ENCODE measurements around the gene ZBTB48.

- PRO-cap = no peak
Observed at GRCh38 chr1:6427582-6428532, 3.3 kb downstream of the ESPN start.

DNA sequence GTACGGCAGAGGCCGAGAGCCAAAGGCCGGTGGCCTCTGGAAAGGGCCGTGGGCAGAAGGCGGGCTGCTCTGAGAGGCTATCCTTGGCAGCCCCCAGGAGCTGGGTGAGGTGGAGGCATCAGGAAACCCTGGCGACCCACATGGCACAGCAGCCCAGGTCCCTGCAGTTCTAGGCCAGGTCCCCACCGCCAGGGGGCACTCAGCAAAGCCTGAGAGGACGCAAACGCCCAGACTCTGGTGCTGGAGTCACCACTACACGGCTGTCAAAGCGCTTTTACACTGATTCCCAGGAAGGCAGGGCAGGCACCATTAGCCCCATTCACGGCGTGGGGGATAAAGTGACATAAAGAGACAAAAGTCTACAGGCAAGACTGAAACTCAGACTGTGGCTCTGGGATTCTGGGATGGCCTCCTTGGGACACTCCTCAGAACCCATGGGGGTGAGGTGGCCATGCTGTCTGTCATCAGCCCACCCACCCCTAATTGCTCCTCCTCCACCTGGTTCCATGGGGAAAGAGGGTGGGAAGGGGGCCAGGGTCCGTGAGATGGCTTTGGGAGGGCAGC is 4.9 kb downstream of the PLEKHG5 start:
- PRO-cap = no peak

DNA sequence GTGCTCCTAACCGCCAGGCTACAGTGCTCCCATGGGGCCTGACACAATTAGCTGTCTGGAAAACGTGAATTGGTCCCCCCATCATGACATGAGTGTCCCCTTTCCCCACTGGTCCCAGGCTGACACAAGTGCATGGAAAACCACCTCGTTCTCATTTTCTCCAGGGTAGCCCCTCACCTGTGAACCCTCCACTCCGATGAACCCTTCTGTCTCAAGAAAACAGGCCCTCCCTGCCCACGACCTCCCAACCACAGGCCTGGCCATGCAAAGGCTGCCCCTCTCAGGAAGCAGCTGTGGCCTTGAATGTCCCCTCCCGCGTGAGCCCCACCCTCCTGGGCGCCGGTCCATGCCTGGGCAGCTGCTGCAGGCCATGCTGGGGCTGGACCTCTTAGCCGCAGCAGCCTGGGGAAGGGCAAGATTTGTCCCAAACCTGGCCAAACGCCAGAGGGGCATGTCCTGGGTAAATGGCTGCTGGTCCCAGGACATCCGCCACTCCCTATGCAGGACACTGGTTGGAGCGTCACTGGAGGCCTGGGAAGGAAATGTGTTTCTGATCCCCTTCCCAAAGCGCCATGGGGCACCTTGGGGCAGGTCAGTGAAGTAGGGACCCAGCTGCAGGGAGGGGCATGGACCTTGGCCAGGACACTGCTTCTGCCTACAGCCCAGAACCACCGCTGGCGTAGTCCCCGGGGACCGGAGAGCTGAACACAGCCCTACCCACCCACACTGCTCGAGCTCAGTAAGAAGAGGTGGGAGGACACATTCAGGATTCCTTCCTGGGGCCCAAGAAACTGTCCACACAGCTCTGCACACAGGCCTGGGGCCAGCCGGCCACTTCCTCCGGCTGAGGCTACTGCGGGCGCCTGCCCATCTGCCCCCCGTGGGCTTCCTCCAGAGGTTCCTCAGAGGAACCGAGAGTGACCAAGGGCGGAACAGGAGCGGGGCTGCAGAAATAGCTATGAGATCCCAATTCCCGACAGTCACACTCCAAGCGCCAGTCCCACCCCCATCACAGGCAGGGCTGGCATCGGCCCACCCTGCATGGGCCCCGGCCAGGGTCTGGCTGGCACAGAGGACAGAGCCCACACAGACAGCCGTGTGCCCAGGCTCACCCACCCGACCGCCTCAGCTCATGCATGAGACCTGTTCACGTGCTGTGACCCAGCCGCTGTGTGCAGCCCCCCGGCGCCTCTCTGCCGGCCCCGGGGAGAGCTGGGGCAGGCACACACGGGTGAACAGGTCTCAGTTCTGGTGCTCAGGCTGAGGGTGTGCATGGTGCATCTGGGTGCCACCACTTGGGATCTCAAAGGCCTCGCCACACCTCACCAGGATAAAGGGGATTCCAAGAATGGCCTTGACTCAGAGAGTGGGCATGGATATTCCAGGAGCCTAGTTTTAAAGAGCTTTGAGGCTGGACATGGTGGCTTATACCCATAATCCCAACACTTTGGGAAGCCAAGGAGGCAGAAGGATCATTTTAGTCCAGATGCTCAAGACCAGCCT is 10.8 kb upstream of the PLEKHG5 start:
- PRO-cap = no peak

- PRO-cap = no peak
Observed at GRCh38 chr1:6519767-6520919, 28.7 kb upstream of the PLEKHG5 start.

DNA sequence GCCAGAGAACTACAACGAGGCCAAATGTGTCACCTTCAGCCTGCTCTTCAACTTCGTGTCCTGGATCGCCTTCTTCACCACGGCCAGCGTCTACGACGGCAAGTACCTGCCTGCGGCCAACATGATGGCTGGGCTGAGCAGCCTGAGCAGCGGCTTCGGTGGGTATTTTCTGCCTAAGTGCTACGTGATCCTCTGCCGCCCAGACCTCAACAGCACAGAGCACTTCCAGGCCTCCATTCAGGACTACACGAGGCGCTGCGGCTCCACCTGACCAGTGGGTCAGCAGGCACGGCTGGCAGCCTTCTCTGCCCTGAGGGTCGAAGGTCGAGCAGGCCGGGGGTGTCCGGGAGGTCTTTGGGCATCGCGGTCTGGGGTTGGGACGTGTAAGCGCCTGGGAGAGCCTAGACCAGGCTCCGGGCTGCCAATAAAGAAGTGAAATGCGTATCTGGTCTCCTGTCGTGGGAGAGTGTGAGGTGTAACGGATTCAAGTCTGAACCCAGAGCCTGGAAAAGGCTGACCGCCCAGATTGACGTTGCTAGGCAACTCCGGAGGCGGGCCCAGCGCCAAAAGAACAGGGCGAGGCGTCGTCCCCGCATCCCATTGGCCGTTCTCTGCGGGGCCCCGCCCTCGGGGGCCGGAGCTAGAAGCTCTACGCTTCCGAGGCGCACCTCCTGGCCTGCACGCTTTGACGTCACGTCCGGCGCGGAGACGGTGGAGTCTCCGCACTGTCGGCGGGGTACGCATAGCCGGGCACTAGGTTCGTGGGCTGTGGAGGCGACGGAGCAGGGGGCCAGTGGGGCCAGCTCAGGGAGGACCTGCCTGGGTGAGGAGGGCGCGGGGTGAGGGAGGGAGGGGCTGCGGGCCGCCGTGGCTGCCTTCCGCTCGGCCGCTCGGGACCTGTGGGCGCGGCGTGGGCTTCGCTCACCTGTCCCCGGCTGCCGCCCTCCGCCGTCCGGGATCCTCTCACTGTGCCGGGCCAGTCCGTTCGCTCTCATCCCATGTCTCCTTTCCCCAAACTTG is at the start of gene ZBTB48:
TSS of gene ZBTB48 (plus strand) at position 681 of the 1,020 bp plus-strand sequence.
- PRO-cap = bidirectional peak, plus-strand start at position 694 of the sequence, minus-strand start at position 492 of the sequence

DNA sequence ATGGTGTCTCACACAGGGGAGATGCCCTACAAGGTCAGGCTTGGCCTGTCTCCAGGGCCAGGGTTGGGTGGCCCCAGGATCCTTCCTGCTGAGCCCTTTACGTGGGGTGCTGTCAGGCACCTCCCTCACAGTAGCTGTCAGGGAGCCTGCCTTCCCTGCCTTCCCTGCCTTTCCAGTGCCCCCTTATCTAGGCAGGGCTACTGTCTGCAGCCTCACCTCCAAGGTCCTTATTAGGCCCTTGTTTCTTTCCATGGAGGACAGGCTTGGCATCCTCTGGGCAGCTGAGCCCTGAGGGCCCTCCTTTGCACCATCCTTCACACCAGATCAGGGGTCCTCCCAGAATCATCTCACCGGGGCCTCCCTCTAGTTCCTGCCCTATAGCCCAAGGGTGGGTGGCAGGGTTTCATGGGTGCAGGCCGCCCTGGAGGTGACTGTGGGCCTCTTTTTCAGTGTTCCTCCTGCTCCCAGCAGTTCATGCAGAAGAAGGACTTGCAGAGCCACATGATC is 7.0 kb downstream of the ZBTB48 start:
- PRO-cap = no peak

GRCh38 chr1:6588575-6589968 is 9.3 kb downstream of the ZBTB48 start:
- PRO-cap = no peak

DNA sequence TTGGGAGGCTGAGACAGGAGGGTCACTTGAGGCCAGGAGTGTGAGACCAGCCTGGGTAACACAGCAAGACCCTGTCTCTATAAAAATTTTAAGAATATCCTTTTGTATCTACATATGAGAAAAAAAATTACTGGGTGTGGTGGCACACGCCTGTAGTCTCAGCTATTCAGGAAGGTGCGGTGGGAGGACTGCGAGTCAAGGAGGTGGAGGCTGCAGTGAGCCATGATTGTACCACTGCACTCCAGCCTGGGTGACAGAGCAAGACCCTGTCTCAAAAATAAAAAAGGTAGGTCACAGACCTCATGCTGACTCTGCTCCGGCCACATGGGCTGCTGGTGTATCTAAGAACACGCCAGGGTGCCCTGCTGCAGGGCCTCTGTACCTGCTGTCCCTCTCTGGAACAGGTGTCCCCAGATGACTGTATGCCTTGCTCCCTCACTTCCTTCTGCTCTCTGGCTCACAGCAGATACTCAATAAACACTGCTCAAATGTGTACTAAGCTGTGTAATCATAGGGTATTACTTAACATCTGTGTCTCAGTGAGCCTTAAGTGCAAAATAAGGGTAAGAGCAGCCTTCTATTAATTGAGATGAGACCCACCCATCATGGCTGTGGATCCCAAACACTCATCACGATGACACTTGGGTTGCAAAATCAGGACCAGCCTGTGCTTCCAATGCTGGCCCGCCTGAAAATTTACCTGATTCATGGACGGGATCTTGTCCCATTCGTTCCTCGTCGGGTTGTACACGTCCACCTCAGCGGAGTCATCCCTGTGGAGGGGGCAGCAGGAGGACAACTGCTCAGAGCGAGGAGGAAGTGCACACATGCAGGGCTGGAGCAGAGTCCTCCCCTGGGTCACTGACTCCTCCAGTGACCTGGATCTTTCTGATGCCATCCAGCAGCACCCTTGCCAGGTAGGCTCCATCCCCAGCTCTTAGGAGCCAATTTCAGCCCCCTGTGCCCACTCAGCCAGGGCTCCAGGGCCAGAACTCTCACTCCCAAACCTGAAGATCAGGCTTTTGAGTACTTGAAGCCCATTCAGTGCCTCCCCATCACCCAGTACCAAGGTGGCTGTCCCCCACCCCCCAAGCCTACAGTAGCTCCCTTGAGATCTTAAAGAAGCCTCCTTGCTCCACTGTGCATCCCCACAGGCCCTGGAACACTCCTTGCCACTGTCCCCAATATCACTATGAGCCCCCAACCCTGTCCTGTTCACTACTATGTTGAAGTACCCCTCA is 7.5 kb downstream of the KLHL21 start:
- PRO-cap = no peak

DNA sequence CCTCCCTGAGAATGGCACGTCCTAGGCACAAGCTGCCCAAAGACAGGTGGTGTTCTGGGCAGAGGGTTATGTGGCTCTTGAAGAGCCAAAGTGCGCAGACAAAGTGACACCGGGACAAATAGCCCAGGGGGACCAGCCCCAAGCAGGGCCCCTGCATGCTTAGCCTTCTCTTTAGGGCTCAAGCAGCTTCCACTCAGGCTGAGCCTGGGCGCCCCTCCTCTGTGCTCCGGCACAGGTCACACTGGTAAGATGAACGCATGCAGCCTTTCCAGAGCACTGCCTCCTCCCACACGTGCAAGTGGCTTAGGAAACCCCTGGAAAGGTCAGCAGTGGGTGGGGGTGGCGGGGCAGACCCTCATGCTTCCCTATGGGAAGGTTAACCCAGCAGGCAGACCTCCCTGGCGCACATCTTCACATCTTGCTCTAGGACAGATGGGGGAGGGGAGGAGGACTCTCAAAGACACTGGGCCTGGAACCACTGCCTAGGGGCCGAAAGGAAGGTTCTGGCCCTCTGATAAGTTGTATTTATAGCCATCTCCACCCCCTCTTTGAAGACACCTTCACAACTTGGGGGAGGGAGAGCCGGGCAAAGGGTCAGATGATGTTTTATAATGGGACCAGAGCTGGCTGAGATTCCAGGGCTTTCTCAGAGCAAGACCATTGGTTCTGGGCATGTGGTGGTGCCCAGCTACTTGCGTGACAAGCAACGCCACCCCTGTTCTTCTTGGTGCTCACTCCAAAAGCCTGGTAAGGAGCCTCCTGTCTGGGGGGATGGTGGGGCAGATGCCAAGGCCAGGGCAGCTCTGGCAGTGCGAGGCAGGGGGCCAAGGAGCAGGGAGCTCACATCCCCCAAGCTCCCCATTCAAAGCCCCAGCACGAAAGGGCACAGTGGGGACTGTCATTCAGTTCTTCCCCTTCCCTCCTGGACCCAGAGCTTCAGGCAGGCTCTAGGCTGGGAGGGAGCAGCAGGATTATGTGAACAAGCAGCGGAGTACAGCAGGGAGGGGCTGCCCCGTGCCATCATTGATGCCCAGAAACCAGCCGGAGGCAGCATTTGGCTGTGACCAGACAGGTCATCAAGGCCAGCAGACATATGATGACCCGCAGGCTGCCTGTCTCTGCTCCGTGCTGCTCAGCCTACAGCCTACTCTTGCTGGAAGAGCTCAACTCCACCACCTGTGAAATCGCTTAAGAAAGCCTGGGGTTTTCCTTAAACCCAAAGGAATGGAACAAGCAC is 5.4 kb downstream of the KLHL21 start:
- PRO-cap = no peak

- PRO-cap = no peak
Observed at GRCh38 chr1:6598984-6600170, 3.3 kb downstream of the KLHL21 start.

GRCh38 chr1:6614583-6615423 is 1.3 kb downstream of the PHF13 start:
- PRO-cap = bidirectional peak, plus-strand start at chr1:6614857, minus-strand start at chr1:6614735

GRCh38 chr1:6662644-6663279 is 38.1 kb downstream of the THAP3 start:
- PRO-cap = no peak

- PRO-cap = no peak
Observed at GRCh38 chr1:6807774-6808230, 22.5 kb downstream of the CAMTA1 start.

DNA sequence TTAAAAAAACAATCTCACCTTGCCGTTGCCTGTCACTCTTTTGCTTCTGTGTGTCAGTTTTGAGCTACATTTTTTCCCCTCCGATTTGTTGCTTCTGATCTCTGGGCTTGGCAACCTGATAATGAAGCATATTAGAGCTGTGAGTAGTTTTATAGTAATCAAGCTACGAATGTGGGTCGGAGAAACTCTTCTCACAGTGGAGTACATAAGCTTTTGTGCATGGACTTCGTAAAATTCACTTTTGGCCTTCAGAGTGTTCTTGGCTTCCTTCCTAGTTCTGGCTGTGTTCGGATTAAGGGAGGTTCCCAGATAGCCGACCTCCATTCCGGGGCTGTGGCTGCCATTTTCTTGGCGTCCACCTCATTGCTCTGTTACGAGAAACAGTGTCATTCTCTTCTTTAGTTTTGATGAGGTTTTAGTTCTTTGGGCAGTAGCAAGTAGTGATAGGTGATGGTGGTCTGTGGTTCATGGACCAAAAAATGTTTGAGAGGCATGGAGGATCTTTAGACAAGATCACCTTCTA is 26.3 kb downstream of the CAMTA1 start:
- PRO-cap = no peak

DNA sequence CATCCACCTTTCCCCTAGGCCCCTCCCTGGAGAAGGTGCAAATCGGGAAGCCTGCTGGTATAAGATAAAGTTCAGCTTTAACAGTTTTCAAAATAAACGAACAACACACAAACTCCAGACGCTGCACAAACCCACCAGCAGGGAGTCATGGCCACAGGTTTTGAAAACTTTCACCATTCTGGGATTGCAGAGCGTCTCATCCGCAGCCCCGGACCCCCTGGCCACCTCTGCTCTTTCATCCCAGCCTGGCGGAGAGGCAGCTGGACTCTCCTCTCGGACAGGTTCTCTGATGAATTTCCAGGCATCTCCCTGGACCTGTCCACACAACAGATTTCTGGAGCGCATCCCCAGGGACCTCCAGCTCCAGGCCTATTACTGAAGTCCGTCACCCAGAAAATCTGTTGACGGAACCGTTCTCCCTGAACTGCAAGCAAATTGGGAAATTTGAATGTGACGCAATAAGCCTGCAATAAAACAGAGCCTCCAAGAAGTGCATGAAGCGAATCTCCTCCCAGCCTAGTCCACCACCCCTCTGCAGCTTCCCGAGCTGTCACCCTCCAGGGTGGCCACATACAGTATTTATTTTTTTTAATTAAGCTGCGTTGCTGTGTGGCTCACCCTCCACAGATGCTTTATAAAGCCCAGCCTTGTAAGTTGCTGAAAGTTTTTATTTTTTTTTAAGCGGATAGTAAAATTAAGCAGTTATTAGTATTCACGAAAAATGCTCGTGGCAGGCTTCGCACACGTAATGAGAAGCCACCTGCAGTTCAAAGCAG is 173.1 kb downstream of the CAMTA1 start:
- PRO-cap = no peak

- PRO-cap = no peak
Observed at GRCh38 chr1:7509845-7510199, 261.3 kb upstream of the VAMP3 start.

- PRO-cap = no peak
Observed at GRCh38 chr1:7550957-7551374, 220.1 kb upstream of the VAMP3 start.

DNA sequence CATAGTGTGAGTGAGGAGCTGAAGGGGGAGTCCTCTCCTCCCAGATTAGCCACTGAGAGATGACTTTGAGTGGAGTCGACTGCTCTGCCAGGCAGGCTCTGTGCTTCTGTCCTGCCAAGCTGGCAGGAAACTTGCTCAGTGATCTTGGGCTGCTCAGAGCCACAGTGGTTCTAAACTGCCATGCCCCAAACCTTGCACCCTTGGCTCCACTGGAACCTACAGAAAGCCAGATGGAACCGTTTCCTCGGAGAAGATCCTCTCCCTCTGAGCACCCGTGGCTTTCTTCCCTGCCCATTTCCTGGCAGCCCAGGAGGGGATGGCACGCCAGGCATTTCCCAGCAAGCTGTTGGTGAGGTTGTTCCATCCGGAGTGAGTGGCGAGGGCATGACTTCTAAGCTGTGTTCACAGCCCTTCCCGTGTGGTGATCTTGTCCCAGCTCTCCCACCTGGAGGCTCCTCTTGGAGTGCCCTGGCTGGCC is 126.0 kb upstream of the VAMP3 start:
- PRO-cap = no peak

- PRO-cap = no peak
Observed at GRCh38 chr1:7770583-7771047, 481 bp upstream of the VAMP3 start.

DNA sequence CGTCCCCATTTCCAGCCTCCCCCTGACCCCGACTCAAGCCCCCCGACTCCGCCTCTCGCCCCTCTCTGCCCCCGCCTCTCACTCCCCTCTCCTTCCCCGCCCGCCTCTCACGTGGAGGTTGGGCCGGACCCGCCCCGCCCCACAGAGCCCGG is 456 bp upstream of the PER3 start:
- PRO-cap = bidirectional peak, plus-strand start outside the sequence, minus-strand start at position 83 of the sequence

Data from gallbladder (tissue), 1 donor.